H4 (cell line): ENCODE measurements around the gene ALDH1A2.

GRCh38 chr15:56772773-56773372 lies 39.6 kb upstream of the ZNF280D start:
- RAMPAGE, long total RNA: no peak

DNA sequence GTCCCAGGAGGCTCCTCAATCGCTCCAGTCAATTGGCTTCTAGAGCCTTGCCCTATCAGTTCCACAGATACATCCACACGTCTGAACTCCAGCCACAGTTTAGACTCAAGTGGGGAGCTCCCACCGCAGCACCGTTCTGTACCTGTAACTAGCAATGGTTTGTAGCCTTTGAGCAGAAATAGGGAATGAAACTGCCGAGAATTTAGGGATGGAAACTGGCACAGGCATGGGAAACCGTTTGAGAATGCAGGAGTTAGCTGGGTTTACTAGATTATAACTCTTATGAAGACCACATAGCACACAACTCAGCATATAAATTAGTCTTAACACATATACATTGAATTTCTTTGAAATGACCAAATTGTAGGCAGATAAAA lies 32.6 kb upstream of the TCF12 start:
- RAMPAGE, long total RNA: no peak

DNA sequence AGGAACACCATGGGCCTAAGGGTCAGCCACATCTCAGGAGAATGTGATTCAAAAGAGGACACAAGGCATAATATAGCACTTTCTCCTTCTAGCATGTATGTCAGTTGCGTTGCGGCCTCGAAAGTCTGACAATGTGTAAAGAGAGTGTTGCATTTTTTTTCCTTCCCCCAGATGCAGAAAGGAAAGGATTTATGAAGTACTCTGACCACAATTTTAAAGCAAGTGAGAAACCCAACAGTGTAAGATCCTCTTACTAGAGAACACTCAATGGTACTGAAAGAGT lies 31.9 kb upstream of the TCF12 start:
- RAMPAGE, long total RNA: no peak

- RAMPAGE, long total RNA: no peak
These were observed 48.3 kb upstream of the CGNL1 start for GRCh38 chr15:57327918-57328451.

DNA sequence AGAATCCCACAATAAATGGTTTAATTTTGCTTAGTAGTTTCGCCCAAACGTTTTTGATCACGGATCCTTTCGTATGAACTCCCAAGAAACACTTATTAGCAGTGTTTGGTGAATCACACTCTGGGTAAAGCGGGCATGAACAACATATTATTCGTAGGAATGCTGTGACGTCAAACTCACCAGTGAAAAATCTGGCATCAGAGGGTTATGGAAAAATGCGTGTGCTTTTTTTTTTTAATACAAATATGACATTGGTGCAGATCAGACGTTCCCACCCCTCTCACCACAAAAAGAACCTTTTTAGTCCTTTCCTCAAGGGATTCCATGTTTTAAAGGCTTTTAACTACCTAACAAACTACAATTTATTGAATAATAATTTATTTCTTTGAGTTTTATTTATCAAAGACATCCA lies 45.6 kb upstream of the CGNL1 start:
- RAMPAGE, long total RNA: no peak

DNA sequence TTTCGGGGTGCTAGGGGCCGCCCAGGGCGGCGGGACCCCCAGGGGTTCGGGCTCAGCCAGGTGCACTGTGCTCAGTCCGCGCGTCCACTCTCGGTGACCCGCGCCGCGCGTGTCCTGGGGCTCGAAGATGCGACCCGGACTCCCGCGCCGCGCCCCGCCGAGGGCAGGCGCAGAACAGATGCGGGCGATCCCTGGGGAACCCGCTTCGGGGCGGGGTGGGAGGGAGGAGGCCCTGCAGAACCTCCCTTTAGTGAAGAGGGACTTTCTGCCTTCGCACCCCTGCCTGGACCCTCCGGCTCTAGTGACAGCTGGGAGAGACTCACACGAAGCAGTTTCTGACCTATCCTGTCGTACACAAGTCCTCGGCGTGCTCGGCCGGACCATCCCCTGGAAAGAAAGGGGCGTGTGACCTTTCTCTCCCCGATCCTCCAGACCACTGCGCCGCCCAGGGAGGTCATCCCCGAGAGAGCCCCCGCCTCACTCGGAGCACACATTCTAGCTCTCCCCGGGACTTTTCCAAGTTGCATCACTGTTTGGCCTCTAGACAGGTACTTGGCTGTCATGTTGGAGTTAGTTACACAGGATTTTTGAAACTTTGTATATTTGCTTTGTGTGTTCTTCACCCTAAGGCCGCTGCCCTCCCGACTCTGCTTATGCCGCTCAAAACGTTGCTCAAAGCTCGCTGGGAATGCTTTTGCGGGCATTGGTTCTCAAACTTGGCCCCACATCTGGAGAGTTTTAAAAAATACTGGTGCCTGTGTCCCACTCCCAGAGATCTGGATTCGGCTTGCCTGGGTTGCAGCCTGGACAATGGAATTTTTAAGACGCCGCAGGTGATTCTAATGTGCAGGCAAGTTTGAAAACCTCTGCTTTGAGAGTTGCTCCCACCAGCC lies 559 bp downstream of the CGNL1 start:
- RAMPAGE, long total RNA: no peak

GRCh38 chr15:57380746-57381322 lies 4.5 kb downstream of the CGNL1 start:
- RAMPAGE, long total RNA: no peak

GRCh38 chr15:57427152-57427577 lies 50.9 kb downstream of the CGNL1 start:
- RAMPAGE, long total RNA: no peak

DNA sequence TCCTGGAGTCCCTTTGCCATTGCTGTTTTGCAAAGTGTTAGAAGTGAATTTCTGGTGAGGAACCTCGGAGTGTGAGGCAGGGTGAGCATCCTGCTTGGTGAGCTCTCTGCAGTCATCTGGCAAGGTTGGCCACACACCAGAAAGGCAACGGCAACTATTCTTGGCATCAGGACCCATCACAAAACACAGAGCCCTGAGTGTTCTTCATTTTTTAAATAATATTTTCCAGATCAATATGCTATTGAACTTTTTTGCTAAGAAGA lies 60.7 kb downstream of the CGNL1 start:
- RAMPAGE, long total RNA: no peak

GRCh38 chr15:57550279-57551105 lies 41.2 kb upstream of the MYZAP start:
- RAMPAGE, long total RNA: no peak

- RAMPAGE, long total RNA: no peak
These were observed 26.3 kb downstream of the MYZAP start for GRCh38 chr15:57617966-57618362.

DNA sequence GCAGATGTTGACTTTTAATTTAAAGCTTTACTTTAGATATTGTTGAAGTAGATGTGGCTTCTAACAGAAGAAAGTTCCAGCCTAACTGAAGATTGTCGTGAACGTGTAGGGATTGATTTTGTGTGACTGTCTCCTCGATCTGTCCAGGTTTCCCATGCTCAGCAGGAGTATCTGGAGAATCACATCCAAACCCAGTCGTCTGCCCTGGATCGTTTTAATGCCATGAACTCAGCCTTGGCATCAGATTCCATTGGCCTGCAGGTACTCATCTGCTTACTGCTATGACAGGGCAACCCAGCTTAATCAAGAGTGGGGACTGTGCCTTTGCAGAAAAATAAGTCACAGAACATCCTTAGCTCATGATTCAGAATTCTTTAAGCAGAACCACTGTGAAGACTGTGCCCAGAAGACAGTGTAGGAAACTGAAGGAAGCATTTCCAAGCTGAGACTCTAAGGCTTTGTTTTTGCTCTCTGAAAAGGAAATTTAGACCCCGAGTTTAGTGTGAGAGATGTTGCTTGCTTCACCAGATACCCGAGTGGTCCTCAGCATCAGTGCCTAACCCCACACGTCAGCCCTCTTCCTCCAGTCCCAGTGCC lies 34.0 kb downstream of the MYZAP start:
- RAMPAGE, long total RNA: no peak

GRCh38 chr15:57792692-57793135 lies 86.2 kb downstream of the POLR2M start:
- RAMPAGE, long total RNA: no peak

GRCh38 chr15:57922744-57923131 lies 142.8 kb downstream of the ALDH1A2 start:
- RAMPAGE, long total RNA: no peak

- RAMPAGE, long total RNA: no peak
These were observed 3.5 kb downstream of the ALDH1A2 start for GRCh38 chr15:58061808-58062526.

- RAMPAGE, long total RNA: no peak
These were observed 752 bp downstream of the ALDH1A2 start for GRCh38 chr15:58064530-58065388.

- RAMPAGE, long total RNA: no peak
These were observed at the start of gene ALDH1A2 for GRCh38 chr15:58065389-58066317. TSS of gene ALDH1A2 (minus strand) at chr15:58065711.

- RAMPAGE, long total RNA: no peak
These were observed 73.9 kb upstream of the LIPC start for GRCh38 chr15:58357691-58358513.

DNA sequence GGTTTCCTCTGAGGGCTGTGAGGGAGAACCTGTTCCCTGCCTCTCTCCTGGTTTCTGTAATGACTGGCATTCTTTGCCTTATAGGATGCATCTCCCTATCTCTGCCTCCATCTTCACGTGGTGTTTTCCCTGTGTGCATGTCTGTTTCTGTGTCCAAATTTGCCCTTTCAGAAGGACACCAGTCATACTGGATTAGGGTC lies 71.3 kb upstream of the LIPC start:
- RAMPAGE, long total RNA: no peak

DNA sequence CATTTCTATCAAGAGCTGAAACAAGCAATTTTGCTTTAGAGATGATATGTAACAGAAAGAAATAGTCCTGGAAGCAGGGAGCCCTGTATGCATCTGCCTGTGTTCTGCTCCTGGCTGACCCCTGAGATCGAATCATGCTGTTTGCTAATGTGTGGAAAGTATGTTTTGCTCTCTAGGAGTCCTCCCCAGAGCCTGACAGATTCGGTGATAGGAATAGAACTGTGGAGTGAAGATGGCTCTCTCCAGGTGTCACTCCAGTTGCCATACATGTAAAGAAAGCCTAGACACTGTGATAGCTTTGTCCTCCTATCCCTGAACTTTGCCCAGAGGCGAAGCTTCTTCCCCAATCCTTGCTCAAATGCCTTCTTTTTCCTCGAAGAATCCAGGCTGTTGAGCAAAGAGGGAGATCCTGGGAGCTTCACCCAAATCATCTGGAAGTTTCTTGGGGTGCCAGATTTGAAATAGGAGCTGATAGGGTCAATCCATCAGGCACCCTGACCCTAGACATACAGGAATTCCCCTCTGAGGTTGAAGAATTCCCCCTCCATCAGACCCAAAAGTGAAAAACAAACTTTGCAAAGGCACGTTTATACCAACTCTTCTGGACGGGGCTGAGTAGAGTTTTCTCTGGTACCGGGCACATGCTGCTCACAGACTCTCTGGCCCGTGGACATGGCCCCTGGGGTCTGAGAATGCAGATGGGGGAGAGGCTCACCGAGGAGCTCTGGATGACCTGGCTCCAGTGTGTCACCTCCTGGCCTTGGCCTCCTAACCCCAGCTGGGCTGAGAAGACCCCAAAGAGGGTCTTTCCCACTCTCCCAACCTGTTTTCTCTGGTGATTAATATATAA lies 11.4 kb upstream of the LIPC start:
- RAMPAGE, long total RNA: no peak